Mammary epithelial cell (primary cell): ENCODE results near the gene ZNF506.

DNA sequence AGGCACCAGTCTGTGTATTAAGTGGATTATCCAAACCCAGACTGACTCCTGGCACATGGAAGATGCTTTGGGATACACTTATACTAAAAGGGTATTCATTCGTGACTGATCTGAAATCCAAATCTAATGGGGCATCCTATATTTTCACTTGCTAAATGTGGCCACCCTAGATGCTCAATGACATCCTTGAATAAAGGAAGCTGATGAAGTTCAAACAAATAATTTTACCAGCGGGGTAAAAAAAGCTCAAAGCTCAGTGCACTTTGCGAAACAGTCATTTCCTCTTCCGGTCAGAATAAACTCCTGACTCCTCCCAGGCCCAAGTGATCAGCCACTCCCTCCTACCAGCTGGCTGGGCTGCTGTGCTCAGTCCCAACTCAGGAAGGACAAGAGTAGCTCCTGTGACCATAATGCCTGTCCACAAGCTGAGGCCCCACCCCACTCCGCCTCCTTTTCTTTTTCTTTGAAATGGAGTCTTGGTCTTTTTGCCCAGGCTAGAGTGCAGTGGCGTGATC is 32.5 kb upstream of the GATAD2A start:
- CAGE, long polyA plus RNA = no peak
- RRBS = no CpG with 5 or more reads among the region's 6 CpGs

GRCh38 chr19:19386462-19386988 is 18.9 kb upstream of the GATAD2A start:
- CAGE, long polyA plus RNA = no peak
- RRBS = 4% methylated on average over 1 of the region's 13 CpGs

DNA sequence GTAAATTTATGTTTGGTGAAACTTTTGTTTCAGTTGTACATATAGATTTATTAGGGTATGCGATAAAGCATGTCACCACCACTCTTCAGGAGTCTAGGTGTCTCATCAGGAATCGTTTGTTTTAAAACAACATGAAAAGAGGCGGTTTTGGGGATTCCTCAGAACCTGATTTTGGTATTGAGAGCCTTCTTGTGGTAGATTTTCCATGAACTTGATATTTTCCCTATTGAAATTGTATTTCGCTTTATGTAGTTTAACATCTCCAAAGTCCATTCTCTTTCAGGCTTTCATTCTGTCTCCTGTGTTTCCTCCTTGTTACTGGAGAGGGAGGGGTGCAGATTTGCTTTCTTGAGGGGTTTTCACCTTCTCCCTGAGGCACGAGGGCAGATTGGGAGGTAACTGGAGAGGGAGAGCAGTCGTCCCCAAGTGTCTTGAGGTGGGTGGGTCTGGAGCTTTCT is 726 bp upstream of the GATAD2A start:
- CAGE, long polyA plus RNA = no peak
- RRBS = no CpG with 5 or more reads among the region's 6 CpGs

GRCh38 chr19:19463598-19464121 is 51.7 kb downstream of the TSSK6 start:
- CAGE, long polyA plus RNA = no peak
- RRBS = no CpG with 5 or more reads among the region's 10 CpGs

DNA sequence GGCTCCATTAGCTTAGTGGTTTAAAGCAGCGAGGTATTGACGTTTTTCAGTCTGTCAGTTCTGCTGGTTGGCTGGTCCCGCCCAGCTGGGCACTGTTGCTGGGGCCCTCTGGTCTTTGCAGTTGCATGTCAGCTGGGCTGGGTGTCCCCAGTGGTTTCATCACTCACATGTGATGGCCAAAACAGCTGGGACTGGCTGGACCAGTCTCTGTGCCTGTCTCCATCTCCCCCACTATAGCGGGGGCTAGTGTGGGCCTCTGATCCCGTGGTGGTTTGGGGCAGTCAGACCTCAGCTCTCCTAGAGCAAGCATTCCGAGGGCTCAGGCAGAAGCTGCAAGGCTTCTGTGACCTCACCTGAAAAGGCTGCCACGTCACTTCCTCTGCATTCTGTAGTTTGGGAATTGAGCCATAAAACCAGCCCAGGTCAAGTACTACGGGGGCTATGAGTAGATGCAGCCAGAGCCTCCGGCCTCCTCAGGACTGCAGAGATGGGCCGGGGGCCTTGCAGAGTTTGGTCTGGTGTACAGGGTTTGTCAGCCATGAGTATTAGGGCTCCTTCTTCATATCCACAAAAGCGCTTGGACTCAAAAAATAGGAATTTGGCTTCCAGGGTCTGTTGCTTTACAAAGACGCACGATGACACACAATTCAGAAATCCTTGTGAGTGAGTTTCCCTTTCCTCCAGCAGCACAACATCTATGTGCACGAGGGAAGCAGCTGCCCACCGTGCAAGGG is 29.9 kb downstream of the TSSK6 start:
- CAGE, long polyA plus RNA = no peak
- RRBS = no CpG with 5 or more reads among the region's 15 CpGs

DNA sequence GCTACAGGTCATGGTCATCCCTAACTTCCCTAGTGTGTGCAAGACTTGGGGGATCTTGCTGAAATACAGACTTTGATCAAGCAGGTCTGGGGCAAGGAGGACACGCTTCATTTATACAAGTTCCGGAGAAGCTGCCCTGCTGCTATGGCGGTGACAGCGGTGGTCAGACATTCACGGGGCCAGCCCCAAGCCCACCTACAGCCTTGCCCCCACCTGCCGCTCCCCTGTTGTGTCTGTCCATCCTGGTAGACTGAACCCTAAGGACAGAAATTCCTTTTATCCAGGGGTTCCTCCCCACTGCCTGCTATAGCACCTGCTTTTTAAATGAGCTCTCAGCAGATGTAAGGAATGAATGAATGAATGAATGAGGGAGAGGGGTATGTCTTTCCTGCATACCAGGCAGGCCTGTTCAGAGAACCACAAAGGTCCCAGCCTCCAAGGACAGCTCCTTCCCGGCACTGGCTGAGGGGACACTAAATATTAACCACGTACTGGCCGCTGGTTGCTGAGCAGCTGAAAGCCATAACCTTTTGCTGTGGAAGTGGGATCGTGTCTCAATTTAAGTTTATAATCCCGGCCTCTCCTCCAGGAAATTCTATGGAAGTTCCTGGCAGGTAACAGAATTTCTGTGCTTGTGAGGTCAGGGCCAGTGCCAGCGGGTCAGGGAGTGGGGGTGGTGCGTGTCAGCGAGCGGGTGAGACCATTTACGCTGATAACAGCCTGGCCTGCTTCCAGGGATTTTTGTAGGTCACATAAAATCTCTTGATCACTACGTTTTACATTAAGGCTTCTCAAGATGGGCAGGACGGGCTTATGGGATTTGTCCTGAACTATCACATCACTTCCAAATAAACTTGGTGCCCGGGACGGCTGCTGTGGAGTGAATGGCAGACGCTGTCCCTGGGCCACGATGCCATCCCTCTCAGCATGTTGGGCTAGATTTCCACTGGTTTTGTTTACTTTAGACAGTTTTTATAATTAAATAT is 27.0 kb downstream of the TSSK6 start:
- CAGE, long polyA plus RNA = no peak
- RRBS = no CpG with 5 or more reads among the region's 22 CpGs

DNA sequence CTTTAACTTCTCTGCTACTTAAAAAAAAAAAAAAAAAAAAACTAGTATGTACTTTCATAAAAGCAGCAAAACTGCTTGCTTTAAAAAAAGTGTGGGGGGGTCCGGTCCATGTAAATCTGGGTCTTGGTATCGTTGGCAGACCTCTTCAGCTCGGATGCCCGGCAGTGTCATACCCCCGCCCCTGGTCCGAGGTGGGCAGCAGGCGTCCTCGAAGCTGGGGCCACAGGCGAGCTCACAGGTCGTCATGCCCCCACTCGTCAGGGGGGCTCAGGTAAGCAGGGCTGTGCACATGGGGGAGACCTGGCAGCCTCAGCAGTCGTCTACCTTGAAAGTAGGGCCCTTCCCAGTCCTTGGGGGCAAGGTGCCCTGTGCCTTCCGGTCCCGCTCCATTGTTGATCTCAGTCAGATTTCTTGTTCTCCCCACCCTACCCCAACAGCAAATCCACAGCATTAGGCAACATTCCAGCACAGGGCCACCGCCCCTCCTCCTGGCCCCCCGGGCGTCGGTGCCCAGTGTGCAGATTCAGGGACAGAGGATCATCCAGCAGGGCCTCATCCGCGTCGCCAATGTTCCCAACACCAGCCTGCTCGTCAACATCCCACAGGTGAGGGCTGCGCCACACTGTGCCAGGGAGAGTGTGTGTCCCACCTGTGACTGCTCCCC is 19.6 kb downstream of the TSSK6 start:
- CAGE, long polyA plus RNA = no peak
- RRBS = no CpG with 5 or more reads among the region's 23 CpGs

GRCh38 chr19:19536132-19536498 is 1.9 kb upstream of the CILP2 start:
- CAGE, long polyA plus RNA = no peak
- RRBS = no CpG with 5 or more reads among the region's 5 CpGs

DNA sequence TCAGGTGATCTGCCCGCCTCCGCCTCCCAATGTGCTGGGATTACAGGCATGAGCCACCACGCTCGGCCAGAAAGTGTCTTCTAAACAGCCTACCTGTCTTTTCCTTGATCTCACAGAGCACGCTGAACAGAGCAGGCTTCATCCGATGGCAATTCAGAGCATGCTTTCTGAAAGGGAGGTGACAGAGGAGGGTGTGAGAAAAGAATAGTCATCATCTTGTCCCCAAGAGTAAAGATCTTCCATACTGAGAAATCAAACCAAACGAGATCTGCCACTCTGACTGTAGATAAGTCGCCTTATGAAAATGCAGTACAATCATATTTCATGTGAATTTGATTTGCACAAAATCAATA is 19.3 kb downstream of the PBX4 start:
- CAGE, long polyA plus RNA = no peak
- RRBS = no CpG with 5 or more reads among the region's 8 CpGs

DNA sequence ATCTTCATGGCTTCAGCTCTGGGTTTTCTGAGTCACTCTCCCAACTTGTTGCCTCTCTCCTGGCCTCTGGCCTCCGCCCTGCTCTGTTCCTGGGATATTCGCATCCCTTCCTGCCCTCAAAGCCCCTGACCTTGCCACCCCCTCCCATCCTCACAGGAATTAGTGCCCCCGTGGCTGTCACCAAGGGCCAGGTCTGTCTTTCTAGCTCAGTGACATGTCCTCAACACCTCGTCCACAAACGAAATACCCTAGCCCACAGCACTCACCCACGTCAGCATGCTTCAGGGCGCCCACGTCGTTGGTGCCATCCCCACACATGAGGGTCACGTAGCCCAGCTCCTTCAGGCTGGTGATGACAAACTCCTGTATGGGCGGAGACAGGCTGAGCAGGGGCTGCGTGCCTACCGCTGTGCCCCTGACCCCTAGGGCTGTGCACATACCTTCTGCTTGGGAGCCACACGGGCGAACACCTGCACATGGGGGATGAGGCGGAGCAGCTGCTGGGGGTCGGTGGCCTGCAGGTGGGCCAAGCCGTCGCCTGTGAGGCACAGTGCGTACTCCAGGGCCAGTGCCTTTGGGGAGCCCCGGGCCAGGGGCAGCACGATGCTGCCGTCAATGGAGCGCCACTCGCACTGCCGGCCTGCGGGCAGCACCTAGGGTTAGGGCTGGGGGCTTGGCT is 6.0 kb upstream of the GMIP start:
- CAGE, long polyA plus RNA = no peak
- RRBS = 96% methylated on average over 7 of the region's 27 CpGs

GRCh38 chr19:19657273-19657915 is 6.1 kb downstream of the ATP13A1 start:
- CAGE, long polyA plus RNA = no peak
- RRBS = 24% methylated on average over 1 of the region's 15 CpGs

DNA sequence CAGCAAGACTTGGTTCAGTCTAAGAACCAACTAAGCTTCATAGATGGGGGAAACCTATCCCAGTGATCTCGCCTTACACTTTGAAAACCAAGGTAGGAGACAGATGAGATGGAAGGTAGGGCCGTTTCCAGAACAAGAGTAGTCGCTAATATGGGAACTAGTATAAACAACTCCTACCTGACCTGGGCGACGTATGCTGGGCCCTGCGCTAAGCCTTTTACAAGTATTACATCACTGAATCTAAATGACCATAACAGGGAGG is 753 bp downstream of the ATP13A1 start:
- CAGE, long polyA plus RNA = no peak
- RRBS = no CpG with 5 or more reads among the region's 6 CpGs

DNA sequence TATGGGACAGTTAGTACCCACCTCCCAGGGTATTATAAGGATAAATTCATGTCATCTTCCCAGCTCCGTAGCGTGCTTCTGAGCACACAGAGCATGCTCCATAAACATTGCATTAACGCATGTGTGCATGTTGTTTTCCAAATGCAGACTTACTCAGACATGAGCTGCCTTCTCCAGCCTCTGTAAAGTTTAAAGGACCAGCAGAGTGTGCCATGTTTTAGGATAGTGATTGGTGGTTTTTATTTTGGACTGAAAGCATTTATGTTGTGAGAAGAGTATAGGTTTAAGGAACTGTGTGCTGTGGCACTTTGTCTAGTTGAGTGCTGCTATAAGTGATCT is 34.6 kb downstream of the ZNF506 start:
- CAGE, long polyA plus RNA = no peak
- RRBS = no CpG with 5 or more reads among the region's 3 CpGs

DNA sequence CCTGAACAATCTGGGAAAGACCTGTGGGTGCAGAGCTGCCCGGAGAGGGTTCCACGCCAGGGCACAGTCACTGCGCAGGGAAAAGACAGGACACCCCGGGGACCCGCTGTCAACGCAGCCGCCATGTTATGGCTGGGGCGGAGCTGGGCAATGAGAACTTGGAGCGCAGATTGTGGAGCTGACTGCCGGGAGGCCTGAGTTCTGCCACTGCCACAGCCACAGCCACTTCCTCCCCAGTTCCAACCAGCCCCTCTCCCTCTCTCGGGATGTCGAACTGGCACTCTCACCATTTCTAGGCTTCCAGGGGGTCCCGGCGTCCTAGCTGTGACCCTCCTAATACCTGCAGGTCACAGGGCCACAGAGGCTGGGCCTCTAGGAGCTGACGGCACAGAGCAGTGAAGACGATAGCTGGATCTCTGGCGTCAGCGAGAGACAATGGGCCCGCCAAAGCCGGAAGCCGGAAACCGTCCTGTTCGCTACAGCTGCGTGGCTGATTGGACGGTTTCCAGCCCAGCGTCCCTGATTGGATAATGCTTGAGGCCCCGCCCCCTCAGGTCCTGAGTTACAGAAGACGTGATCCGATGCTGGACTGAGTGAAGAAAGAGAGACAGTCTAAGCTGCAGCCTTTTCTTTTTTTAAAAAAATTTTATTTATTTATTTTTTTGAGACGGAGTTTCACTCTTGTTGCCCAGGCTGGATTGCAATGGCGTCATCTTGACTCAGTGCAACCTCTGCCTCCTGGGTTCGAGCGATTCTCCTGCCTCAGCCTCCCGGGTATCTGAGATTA is at the start of gene ZNF506:
Gene ZNF506, minus strand, starts transcription at position 437 of the 787 bp plus-strand sequence.
- CAGE, long polyA plus RNA = no peak
- RRBS = 4% methylated on average over 4 of the region's 34 CpGs

GRCh38 chr19:19866679-19867143 is 1.0 kb downstream of the ZNF253 start:
- CAGE, long polyA plus RNA = no peak
- RRBS = no CpG with 5 or more reads among the region's 19 CpGs

GRCh38 chr19:20237632-20238805 is 71.0 kb downstream of the ZNF486 start:
- CAGE, long polyA plus RNA = no peak
- RRBS = no CpG with 5 or more reads among the region's 38 CpGs

DNA sequence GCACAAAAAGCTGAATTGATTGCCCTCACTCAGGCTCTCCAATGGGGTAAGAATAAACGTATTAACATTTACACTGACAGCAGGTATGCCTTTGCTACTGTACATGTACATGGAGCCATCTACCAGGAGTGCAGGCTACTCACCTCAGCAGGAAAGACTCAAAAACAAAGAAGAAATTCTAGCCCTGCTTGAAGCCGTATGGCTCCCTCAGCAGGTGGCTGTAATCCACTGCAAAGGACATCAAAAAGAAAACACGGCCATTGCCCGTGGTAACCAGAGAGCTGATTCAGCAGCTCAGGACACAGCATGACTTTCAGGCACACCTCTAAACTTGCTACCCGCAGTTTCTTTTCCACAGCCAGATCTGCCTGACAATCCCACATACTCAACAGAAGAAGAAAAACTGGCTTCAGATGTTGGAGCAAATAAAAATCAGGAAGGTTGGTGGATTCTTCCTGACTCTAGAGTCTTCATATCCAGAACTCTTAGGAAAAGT is 197.6 kb downstream of the ZNF737 start:
- CAGE, long polyA plus RNA = no peak
- RRBS = no CpG with 5 or more reads among the region's 5 CpGs

- CAGE, long polyA plus RNA = no peak
- RRBS = no CpG with 5 or more reads among the region's 8 CpGs
These were observed 46.6 kb upstream of the ZNF737 start for GRCh38 chr19:20612190-20612624.

- CAGE, long polyA plus RNA = no peak
- RRBS = no CpG with 5 or more reads among the region's 4 CpGs
These were observed 47.3 kb upstream of the ZNF737 start for GRCh38 chr19:20612818-20613307.

DNA sequence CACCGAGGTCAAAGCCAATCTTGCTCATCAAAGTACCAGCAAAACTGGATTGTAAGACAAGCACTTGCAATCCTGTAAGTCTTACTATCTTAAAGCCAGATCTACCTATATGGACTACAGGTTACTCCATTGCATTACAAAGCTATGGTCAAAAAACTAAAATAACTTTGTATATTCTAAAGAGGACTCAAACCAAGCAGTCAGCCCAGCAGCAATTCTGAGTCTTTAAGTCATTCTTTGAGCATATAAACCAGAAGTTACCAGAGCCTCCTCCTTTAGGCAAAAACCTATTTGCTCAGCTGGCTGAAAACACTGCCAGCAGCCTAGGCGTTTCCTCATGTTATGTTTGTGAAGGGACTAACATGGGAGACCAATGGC is 45.4 kb downstream of the ZNF626 start:
- CAGE, long polyA plus RNA = no peak
- RRBS = no CpG with 5 or more reads among the region's 2 CpGs